Camera-type eye (tissue), 1 donor: ENCODE data around the genes ZER1 and TBC1D13.

DNA sequence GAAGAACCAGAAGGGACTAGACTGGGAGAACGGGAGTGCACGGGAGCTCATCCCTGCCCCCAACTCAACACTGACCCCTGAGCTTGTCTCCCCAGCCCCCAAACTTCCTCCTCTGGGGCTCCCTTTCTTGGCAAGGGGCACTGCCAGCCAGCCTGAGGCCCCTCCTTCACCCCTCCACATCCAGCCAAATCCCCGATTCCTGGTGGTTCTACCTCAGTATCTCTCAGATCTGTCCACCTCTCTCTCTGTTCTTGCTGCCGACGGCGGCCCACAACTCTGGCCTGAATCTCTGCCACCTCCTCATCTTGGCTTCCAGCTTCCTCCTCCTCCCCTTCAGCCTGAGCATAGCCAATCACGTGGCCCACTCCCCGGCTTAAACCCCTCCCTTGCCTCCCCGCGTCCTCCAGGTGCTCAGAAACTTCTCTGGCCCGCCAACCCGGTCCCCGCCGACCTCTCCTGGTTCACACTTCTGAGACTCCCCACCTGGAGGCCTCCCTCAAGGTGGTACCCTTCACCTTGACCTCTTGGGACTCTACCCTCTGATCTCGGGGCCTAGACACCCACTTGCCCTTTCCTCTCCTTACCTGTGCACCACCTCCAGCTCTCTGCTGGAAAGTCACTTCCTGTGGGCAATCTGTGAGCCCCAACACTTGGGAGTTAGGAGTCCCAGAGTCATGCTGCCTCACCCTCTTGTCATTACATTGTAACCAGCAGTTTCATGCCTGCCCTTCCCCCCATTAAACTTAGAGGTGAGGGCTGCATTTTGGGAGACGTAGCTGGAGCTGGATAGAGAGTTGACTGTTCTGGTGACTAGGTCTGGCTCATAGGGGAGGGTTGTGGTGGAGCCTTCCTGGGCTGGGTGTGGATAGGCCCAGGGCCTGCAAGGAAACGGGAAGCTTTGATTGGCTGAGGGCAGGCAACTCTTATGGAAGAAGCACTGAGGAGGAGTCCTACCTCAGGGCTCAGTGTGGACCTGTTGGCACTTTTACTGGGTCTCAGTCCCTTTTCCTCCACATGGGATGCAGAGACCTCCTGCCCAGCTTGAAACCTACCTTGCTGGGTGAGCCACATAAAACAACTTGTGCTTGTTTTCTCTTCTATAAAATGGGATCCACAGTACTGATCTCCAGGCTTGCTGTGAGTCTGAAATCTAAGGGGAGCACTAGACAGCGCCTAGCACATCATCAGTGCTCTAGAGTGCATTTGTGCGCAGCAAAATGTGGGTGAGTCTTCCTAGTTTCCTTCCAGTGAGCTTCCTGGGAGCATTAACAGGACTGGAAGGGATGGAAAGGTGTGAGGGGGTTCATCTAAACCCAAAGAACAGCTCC is 4.4 kb upstream of the SET start:
- RAMPAGE, long total RNA = no peak

GRCh38 chr9:128694741-128695712 is 6.0 kb downstream of the SET start:
- RAMPAGE, long total RNA = no peak

- RAMPAGE, long total RNA = no peak
Observed at GRCh38 chr9:128722589-128723390, 1.1 kb downstream of the ZDHHC12 start.

GRCh38 chr9:128770050-128770782 is 1.5 kb downstream of the ZER1 start:
- RAMPAGE, long total RNA = no peak

GRCh38 chr9:128771783-128772182 is at the start of gene ZER1:
Gene ZER1, minus strand, starts transcription at chr9:128771927.
- RAMPAGE, long total RNA = start-site peak on the minus strand at chr9:128771903-128771921, 22 reads

GRCh38 chr9:128786639-128787780 is at the start of gene TBC1D13:
Gene TBC1D13, plus strand, starts transcription at chr9:128787253.
- RAMPAGE, long total RNA = no peak

DNA sequence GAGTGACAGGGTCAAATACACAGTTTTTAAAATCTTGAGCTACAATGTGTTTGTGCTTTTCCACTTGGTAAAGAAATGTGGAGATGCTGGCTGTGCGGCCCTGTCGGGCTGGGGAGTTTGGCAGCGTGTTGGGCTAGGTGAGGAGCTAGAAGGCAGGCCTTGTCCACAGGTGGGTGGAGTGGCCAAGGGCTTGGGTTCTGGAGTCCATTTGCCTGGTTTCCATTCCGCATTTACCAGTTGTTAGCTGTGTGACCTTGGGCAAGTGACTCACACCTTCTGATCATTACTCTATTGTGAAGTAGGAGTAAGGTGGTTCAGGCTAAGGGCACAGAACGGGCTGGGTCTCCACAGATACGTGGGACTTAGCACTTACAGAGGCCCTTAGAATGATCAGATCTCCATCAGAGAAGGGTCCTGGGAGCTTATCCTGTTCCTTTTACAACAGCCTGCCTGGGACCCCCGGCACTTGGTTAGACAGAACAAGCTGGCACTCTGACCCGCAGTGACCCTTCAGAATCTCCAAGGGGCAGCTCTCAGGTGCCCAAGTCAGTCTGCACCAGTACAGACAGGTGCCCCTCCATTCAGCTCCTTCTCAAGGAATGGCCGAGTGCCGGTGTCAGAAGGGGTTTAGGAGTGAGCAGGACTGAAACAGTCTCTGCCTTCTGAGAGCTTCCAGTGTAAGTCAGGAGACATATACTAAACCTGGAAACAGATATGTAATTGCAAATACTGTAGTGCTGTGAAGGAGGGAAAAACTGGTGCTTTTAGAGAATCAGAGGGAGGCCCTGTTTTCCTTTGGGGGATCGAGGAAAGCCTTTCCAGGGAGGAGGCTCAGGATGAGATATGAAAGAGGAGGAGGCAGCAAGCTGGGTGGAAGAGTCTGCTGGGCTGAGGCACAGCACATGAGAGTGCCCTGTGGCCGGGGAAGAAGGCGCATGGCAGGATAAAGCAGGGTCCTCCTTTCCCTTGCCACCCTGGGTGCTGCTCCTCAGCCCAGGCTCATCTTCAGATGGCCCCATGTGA is 6.5 kb downstream of the TBC1D13 start:
- RAMPAGE, long total RNA = no peak

DNA sequence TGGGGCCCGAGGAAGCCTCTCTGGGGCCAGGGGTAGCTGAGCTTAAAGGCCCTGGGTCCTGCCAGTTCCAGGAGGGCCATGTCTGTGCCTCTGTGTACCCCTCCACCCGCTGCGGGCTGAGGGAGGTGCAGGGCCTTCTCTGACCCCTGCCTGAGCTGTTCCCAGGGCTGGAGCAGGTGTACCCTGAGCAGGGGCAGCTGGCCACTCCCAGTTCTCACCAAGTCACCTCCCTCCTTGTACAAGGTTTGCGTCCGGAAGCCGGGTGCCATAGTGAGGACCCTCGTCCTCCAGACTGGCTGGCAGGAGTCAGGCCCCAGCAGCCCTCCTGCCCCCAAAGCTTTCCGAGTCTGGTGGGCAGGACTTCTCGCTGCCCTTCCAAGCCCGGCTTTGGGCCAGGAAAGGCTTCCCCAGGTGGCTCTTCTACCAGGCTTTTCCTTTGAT is 9.2 kb upstream of the ENDOG start:
- RAMPAGE, long total RNA = no peak

DNA sequence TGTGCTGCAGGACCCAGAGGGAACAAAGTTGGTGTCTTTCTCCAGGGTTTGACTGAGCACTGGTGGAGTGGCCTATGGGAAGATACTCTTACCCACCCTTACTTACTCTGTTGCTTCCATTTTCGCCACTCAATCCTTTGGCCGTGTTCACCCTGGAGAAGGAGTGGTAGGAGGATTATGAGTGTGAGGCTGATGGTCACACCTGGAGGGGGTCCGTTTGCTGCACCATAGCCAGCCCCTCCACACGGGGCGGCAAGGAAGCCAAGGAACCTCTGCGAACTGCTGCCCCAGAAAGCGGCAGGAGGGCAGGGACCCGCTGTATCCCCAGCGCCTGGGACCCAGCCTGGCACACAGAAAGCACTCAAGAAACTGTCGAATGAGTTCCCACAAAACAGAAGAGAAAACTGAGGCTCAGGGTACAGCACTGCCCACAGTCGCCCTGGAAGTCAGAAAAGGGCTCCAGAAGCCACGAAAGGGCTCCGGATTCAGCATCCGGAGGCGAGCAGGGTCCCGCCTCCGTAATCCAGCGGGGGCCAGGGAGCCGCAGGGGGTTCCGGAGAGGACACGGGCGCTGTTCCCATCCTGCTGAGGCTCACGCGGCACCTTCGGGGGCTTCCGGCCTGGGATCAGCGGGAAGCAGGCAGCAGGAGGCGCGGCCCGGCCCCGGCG is 456 bp downstream of the SPOUT1 start:
- RAMPAGE, long total RNA = no peak

DNA sequence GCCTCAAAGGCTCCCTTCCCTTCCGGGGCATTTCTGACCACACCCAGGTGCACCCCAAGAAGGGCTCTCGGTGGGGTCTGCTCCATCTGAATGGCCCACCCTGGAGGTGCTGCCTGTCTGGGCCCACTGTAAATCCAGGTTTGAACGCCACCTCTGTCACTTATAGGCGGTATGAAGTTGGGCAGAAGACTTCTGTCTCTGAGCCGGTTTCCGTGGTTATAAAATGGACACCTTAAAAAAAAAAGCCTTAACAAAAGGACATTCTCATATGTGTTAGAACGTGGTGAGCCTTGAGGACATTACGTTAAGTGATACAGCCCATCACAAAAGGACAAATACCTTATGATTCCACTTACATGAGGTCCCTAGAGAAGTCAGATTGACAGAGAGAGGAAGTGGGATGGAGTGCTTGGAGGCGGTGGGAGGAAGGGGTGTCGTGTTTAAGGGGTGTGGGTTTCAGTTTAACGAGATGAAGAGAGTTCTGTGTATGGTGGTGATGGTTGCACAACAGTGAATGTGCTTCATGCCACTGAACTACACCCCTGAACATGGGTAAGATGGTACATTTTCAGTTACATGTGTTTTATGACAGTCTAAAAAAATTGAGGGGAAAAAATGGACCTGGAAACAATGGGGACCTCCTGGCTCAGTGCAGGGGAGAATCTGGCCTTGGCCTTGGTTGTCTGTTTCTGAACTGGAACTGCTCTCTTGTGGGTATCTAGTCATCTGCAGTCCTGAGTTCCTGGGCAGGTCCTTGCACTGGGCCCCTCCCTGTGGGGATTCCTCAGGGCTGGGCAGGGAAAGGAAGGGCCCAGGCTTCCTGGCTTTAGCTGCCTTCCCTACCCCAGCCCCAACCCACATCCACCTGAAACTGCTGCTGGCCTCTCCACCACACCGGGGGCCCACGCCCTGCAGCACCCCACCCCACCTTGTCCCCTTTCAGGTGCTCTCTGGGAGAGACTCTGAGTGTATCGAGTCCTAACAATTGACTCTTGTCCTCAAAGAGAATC is 17.7 kb downstream of the LRRC8A start:
- RAMPAGE, long total RNA = no peak

- RAMPAGE, long total RNA = no peak
Observed at GRCh38 chr9:128926845-128927199, 6.0 kb downstream of the PHYHD1 start.

- RAMPAGE, long total RNA = no peak
Observed at GRCh38 chr9:128946933-128947319, 477 bp downstream of the DOLK start.

- RAMPAGE, long total RNA = no peak
Observed at GRCh38 chr9:128987849-128988236, 40.3 kb downstream of the SH3GLB2 start.

- RAMPAGE, long total RNA = no peak
Observed at GRCh38 chr9:129069063-129069792, 11.7 kb upstream of the DOLPP1 start.

- RAMPAGE, long total RNA = no peak
Observed at GRCh38 chr9:129140479-129141335, 29.5 kb downstream of the PTPA start.

GRCh38 chr9:129174398-129175352 is 3.4 kb downstream of the IER5L start:
- RAMPAGE, long total RNA = no peak

GRCh38 chr9:129227798-129228209 is 49.7 kb upstream of the IER5L start:
- RAMPAGE, long total RNA = no peak

- RAMPAGE, long total RNA = no peak
Observed at GRCh38 chr9:129351004-129351706, 173.1 kb upstream of the IER5L start.

DNA sequence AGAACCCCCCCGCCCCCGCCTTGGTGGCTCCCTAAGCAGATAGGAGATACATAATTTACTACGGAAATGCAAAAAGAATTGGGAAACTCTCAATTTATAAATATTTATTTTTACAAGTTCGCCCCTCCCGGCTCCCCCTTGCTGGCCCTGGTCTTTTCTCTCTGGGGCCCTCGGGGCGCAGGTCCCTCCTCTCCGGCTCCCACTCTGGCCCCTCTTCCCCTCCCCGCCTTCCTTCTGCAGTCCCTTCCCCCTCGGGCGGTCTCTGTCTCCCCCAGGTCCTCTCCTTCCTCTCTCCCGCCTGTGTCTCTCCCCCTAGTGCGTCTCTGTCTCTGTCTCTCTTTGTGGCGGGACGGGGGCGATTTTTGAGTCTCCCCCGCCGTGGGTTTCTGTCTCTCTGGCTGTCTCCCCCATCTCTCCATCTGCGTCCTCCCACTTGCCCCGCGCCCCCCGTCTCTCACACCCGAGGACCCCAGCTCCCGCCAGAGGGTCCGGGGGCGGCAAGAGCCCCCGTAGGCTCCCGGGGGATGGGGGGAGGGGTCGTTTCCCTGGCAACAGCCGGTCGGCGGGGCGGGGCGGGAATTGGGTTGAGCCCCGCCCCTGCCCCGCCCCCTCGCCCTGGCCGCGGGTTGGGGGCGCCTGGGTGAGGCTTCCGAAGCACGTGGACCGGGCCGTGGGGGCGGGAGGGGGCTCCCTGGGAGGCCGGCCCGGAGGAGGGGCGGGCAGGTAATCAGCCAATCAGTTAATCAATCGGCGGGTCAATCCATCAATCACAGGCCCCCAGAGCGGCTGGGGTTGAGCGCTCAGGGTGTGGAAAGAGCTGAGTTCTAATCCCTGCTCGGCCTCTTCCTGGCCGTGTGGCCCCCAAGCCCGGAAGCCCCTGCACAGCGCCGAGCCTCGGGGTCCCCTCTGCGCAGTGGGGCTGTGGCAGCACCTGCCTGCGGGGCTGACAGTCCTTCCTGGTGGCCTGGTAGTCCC is 173.9 kb upstream of the IER5L start:
- RAMPAGE, long total RNA = no peak

GRCh38 chr9:129459929-129460425 is 160.9 kb downstream of the C9orf50 start:
- RAMPAGE, long total RNA = no peak